Body of pancreas (tissue), 2 donors: ENCODE measurements around a stretch of chr10.

DNA sequence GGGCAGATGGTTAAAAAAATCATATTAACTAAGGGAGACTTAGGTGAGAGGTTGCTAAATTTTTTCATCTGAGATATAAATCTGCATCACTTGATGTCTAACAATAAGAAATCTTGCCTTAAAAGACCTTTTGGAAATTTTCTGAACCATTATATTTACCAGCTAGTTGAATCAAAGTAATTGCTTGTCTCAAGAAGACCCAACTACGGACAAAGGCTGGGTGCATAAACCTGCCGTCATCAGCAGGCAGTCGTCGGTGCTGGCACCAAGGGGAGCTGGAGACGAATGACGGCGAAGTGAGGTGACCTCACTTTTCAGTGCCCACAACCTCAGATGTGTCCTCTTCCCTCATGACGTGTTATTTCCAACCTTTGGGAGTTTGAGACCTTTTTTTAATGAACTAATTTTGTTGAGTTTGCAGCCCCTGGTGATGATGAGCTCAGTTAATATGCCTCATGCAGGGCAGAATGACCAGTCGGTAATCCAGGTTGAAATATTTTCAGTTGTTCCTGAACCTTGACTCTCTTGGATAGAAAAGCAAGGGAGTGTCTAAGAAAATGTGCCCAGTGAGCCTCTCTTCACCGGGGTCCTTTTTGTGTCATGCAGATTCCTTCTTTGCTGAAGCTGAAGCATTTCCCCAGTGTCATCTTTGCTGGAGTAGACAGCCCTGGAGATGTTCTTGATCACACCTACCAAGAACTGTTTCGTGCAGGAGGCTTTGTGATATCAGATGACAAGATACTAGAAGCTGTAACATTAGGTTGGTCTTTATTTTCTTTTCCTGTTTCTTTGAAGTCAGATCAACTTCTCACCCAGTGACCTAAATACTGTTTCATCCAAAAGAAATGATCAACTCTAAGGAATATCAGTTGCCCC, 56.1 kb downstream of the GDI2 start:
- PRO-cap: no peak
- RAMPAGE, long total RNA, 2 experiments: no peak in any of the 2 experiments

GRCh38 chr10:5766410-5766972, 46.7 kb downstream of the GDI2 start:
- PRO-cap: no peak
- RAMPAGE, long total RNA, 2 experiments: no peak in any of the 2 experiments

GRCh38 chr10:5885599-5886215, 4.0 kb downstream of the ANKRD16 start:
- PRO-cap: no peak
- RAMPAGE, long total RNA, 2 experiments: no peak in any of the 2 experiments

GRCh38 chr10:5888116-5888602, 1.5 kb downstream of the ANKRD16 start:
- PRO-cap: no peak
- RAMPAGE, long total RNA, 2 experiments: no peak in any of the 2 experiments

DNA sequence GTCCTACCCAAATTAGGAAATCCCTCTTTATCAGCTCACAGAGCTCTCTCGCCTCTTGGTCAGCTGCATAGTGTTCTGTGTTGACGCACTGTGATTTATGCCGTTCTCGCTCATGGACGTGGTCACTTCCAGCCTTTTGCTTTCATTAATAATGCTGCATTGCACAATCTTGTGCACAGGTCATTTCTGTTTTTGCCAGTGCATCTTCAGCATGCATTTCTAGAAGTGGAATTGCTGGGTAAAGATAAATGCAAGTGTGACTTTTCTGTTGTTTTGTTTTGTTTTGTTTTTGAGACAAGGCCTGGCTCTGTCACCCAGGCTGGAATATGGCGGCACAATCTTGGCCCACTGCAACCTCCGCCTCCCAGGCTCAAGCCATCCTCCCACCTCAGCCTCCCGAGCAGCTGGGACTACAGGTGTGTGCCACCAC, 42.4 kb downstream of the FBH1 start:
- PRO-cap: no peak
- RAMPAGE, long total RNA, 2 experiments: no peak in any of the 2 experiments

GRCh38 chr10:5942457-5943138, 34.7 kb downstream of the IL15RA start:
- PRO-cap: bidirectional peak, plus-strand start at chr10:5942820, minus-strand start at chr10:5942701
- RAMPAGE, long total RNA, 2 experiments: no peak in any of the 2 experiments

GRCh38 chr10:5975944-5976539, 1.3 kb downstream of the IL15RA start:
- PRO-cap: unidirectional peak, plus-strand start at chr10:5976155
- RAMPAGE, long total RNA, 2 experiments: no peak in any of the 2 experiments

DNA sequence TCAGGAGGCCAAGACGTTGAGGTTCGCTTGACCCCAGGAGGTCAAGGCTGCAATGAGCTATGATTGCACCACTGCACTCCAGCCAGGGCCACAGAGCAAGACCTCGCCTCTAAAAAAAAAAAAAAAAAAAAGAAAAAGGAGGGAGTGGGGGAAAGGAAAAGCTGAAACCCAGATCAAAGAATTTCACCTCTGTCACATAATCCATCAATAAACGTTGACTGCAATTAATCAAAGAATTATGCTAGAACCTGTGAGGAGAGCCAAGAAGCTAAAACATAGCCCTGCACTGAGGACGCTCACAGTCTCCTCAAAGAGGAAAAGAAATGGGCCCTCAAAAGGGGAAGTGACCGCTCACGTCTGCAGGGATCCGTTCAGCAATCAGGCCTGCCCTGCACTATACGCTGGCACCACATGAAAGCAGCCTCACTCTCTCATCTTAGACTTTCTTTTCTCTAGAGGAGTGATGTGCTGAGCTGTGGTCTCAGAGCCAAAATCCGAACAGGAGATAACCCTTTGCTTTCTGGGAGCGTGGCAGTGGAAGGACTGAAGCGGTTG, 6.1 kb upstream of the IL2RA start:
- PRO-cap: no peak
- RAMPAGE, long total RNA, 2 experiments: no peak in any of the 2 experiments

- PRO-cap: no peak
- RAMPAGE, long total RNA, 2 experiments: no peak in any of the 2 experiments
Measured at GRCh38 chr10:6074739-6075519, 12.8 kb upstream of the IL2RA start.

- PRO-cap: no peak
- RAMPAGE, long total RNA, 2 experiments: no peak in any of the 2 experiments
Measured at GRCh38 chr10:6088307-6088897, 432 bp upstream of the RBM17 start.

DNA sequence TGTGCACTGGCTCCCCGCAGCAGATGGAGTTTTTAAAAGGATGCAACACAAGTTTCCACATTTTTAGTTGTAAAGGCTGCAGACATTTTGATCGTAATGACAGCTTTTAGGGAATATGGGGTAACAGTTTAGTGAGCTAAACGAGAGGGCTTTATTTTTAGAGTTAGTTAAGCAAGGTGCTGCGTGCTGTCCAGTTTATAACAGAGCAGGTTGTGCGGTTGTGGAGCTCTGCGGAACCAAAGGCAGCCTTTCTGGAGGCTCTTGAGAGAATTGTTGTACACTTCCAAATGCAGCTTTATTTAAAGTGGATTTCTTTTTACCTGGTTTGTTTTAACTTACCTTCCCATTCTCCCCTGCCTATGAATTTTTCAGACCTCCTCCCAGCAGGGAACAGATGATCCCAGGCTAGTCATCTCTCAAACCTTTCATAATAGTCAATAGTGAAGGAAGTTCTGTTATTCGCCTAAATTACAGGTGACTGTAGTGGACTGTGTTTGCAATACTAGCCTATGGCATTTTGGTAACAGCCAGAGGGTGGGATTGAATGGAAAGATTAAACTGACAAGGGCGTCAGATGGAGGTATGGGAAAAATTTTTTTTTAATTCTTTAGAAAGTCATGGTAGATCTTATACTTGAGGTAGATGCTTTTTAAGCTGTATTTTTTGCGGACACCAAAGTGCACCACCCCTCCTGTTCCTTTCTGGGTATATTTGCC, 1.6 kb downstream of the RBM17 start:
- PRO-cap: no peak
- RAMPAGE, long total RNA, 2 experiments: no peak in any of the 2 experiments

DNA sequence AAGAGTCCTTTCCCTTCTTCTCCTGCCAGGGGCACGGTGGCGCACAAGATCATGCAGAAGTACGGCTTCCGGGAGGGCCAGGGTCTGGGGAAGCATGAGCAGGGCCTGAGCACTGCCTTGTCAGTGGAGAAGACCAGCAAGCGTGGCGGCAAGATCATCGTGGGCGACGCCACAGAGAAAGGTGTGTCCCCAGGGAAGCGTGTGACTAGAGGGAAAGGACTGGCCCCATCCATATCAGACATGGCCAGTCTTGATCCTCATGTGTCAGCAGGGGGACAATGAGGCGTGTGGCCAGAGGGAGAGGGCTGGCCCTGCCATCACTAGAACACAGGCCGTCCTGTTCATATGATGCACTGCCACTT, 23.3 kb downstream of the RBM17 start:
- PRO-cap: no peak
- RAMPAGE, long total RNA, 2 experiments: start-site peak on the plus strand in 1 of 2 experiments, centred at position 245 of the sequence, 18 reads per replicate

GRCh38 chr10:6112787-6113206, 24.0 kb downstream of the RBM17 start:
- PRO-cap: no peak
- RAMPAGE, long total RNA, 2 experiments: start-site peak on the plus strand in 1 of 2 experiments, at chr10:6112880-6113000 at its widest, 11 reads per replicate

DNA sequence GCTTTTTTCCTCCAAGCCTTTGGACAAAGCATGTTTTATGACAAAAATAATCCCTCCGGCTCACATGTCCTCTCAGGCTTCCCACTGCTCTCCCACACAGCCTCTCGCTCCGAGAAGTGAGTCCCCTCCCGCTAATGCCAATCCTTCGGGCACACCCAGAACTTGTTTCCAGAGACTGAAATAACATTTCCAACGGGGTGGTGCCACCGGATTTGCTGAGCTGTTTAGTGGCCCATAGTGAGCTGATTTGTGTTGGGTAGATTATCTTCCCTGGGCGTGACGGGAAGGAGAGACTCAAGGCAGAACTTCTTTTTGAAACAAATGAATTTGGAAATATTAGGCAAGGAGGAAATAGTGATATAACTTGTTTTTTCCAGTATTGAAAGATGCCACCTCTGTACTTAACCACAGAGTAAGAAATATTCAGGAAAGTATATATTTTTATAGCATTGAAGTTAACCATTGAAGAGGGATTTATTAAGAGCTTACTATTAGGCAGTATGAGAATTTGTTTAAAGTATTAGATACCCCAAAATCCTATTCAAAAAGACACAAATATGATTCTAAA, 36.0 kb downstream of the RBM17 start:
- PRO-cap: no peak
- RAMPAGE, long total RNA, 2 experiments: no peak in any of the 2 experiments

DNA sequence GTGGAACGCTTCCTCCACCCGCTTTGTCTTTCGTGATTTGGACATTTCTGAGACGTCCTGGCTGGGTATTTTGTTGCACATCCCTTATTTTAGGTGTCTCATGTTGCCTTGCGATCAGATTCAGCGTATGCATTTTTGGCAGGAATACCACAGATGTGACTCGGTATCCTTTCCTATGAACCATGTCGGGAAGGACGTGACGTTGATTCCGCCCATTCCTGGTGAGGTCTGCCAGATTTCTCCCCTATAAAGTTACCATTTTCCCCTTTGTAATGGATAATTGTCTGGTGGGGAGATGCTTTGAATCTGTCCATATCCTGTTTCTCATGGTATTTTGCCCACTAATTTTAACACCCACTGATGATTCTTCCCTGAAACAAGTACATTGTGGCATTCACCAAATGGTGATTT, 49.6 kb downstream of the RBM17 start:
- PRO-cap: no peak
- RAMPAGE, long total RNA, 2 experiments: no peak in any of the 2 experiments

DNA sequence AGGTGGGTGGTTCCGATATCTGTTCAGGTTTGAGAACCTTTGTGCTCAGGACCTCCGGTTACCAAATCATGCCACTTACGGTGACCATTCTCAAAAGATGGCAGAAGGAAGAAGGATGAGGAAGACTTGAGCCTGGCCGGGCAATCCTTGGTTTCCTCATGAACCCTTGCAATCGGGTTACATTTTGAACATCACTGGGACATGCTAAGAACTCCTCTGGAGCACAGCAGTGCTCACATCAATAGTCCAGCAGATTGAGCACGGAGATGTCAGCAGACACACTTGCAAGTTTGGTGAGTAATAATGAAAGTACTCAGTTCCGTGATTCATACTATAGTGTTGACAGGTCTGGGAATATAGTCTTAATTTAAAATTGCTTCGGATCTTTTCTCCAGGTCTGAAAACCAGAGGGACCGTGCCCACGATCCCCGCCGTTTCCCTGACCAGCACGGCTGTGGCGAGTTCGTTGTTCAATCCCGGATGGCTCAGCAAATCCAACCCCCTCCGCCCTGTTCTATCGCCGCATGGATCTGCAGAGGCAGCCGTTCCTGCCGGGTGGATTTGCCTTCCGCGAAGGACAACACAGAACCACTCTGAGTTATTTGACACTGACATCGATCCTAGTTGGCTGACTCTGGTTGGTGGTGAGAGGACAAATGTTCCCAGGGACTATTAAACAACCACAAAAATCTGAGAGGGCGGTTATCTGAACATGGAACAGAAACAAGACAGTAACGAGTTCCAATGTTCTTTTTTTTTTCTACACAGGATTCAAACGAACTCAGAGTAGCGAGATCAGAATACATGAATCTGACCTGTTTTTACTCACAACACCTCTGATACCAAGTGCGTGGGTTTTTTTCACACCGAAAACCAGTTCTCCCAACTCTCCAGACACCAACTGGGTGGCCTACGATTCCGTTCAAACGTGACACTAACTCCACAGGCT, 52.5 kb downstream of the RBM17 start:
- PRO-cap: no peak
- RAMPAGE, long total RNA, 2 experiments: no peak in any of the 2 experiments

DNA sequence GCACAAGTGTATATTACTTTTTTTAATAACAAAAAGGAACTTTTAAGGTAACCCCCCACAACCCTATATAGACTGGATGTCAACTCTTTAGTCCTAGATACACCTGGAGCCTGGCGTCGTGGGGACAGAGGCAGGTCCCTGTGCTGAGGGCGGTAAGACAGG, 39.5 kb upstream of the PFKFB3 start:
- PRO-cap: no peak
- RAMPAGE, long total RNA, 2 experiments: no peak in any of the 2 experiments

GRCh38 chr10:6173526-6174031, 29.2 kb upstream of the PFKFB3 start:
- PRO-cap: no peak
- RAMPAGE, long total RNA, 2 experiments: no peak in any of the 2 experiments

DNA sequence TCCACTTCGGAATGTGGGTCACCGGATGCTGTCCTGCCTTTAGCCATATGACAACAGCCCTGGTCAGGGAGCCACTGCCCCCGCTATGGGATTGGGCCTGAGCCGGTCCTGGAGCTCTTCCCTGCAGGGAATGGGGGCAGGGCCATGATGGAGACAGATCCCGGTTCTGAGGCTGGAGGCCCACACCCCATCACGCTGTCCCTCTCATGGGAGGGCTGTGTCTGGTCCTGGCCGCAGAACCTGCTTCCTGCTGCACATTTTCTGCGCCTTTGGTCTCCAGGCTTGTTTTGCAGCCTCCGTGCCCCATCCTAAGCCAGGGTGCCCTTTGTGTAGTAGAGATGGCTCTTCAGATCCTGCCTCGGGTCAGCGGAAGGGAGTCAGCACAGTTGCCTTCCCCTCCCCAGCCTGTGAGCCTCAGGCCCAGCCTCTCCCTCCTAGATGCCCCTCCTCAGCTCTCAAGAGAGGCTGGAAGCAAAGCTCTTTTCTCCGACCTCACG, 22.7 kb downstream of the PFKFB3 start:
- PRO-cap: no peak
- RAMPAGE, long total RNA, 2 experiments: no peak in any of the 2 experiments

- PRO-cap: no peak
- RAMPAGE, long total RNA, 2 experiments: no peak in any of the 2 experiments
Measured at GRCh38 chr10:6254288-6254487, 51.5 kb downstream of the PFKFB3 start.